ENCODE measurements around the gene CCDC169.

DNA sequence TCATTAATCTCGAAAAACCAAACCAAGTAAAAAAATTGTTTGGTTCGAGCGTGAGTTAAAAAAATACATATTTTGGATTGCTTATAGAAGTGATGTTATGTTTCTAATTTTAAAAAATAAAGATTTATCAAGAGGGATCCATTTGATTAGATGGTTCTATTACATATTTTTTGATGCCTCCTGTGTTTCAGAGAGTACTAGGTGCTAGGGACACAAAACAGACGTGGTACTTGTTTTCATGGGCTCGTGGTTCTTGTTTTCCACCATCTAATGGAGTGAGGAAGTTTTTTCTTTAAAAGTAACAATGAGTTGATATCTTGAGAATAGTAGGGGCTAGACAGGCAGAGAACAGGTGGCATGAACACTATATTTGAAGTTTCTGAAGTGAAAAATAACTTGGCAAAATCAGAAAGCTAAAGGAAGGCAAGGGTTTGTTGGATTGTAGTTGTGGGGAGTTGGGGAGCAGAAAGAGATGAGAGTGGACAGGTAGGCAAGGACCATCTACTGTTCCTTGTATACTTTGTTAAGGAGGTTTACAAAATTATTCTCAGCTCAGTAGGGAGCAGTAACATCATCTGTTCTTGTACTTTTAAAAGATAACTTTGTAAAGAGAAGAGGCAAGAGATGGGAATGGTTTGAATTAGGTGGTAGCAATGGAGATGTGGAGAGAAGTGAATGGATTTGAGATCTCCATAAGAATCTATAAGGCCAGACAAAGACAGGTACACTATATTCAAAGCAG is 186.1 kb downstream of the PDS5B start:
- RAMPAGE, total RNA, result no peak

DNA sequence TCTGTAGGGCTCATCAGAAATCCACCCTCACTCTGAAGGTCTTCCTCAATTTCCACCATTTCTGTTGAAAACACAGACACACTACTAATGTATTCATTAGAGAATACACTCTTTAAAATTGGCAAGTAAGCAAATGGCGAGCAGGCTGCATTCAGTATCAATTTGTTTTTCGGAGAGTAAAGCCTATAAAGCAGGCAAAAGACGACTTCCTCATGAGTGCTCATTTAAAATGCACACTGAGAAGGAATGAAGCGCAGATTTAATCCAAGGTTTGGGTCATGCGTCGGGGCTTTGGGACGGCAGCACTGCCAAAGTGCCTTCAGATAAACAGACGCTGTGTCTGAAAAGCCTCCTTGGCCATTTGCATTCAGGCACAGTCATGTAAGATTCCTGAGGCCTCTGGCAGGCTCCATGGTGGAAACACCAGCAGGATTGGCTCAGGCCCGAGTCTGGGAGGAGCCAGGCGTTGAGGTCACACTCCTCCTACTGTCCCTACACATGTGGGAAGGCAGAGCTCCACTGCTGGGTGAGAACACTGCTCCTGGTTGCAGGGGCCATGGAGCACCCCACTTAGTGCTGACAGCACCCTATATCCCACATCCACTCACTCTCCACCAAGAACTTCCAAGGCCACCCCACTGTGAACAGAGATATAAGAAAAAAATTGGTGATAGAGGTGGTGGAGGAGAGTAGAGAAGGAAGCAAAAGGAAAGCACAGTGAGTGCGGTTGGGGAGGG is 113.4 kb upstream of the KL start:
- RAMPAGE, total RNA, result no peak

DNA sequence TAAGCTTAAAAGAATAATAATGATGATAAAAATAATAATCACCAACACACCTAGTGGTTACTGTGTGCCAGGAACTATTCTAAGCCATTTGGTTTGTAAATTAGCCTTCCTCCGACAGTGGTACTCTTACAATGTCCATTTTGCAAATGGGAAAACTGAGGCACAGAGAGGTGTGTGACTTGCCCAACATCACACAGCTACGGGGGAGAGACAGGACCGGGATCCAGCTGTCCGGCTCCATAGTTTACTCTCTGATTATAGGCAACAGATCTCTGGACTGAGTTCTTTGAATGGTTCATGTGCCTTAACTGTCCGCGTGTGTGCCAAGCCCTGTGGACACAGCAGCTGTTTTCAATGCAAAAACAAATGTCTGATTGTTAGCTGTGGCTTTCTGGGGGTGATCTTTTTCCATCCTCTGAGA is 94.0 kb downstream of the KL start:
- RAMPAGE, total RNA, result no peak

DNA sequence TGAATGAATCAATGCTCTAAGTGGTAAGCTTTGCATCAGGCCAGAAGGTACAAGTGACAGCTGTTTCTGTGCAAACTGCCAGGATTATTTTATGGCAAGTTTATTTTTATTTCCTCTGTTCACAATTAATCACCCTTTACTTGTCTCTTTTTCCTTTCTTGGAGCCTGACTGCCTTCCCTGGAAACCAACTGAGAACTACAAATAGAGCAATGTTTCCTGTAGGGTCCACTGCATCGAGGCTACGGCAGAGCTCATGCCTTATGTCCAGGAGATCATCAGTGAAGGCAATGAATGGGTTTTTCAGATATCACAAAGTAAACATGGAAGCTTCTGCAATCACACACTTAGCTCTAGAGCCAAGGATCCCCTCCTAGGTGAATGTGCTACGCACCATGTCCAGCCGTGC is 110.8 kb downstream of the KL start:
- RAMPAGE, total RNA, result no peak

DNA sequence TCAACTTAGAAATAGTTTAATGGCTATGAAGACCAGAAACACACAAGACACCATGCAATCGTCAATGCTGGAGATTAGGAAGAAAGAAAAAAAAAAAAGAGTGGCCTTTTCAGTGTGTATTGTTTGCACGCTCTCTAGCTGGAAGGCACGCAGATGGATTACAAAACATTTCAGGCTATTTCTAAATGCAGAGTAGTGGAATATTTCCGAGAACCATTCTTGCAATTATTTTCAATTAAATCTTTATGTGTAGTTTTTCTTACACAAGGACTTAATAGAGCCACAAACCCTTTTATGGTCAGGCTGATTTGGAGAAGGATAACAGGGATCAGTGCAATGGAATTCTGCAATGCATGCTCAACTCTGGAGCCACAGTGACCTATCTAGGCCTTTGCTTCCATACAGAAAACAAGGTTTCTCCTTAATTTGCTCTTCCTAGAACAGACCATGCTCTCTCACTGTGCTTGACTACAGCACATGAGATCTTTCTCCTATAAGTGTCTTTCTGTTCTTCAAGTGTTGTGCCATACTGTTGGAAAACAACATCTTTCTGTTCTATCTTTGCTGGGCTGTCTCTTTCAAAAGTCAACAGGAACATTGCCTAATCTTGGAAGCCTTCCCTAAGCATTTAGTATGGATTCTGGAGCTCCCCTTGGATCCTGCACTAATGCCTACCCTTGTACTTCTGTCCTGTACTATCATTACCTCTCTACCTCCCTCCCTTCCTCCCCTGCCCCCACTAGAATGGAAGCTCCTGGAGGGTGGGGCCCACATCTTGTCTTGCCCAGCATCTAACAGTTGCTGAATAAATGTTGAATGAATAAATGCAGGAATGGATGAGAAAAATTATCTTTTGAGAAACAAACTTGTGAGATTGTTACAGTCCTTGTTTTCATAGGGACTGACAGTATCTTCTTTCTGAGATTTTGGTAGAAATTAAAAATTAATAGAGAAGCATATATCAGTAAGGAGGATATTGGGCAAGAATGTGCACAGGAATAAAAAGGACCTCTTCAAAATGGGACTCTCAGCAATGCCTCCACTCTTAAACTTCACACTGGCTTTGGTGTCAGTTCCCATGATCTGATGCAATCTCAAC is 26.8 kb downstream of the STARD13 start:
- RAMPAGE, total RNA, result no peak

DNA sequence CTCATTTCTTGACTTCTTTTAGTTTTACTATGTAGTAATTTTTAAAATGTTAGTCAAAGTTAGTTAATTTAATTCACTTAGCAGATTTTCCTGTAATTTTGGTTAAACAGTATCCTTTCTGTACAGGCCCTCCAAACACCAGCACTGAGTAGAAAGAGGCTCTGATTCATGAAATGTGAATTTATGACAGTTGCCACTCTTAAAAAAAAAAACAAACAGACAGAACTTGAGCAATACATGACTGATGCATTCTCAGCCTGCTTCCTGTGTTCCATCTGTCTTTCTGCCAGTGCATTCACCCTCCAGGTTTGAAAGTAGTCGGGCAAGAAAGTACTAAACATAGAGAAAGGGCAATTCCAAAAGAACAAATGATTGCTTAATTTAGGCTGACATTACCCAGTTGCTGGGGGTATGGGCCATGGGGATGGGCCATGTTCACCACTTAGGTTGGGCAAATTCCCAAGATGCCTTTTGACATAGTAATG is 5.7 kb downstream of the STARD13 start:
- RAMPAGE, total RNA, result no peak

DNA sequence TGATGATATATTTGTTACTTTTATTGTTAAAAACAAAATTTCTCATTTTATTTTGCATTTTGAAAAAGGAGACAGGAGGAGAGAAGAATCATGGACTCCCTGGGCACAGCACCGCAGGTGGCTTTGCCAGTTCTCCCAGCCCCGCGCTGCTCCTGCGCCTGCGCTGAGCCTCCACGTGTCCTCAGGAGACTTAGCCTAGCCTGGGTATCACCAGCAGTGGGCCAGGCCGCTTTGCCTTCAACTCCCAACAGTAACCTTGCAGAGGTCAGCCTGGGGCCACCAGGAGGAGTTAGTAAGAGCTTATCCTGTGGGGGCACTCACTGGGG is 207.6 kb upstream of the RFC3 start:
- RAMPAGE, total RNA, result no peak

GRCh38 chr13:33743925-33744499 is 73.9 kb upstream of the RFC3 start:
- RAMPAGE, total RNA, result no peak

GRCh38 chr13:33745394-33745893 is 72.5 kb upstream of the RFC3 start:
- RAMPAGE, total RNA, result no peak

- RAMPAGE, total RNA, result no peak
Observed at GRCh38 chr13:34153303-34153882, 335.4 kb downstream of the RFC3 start.

- RAMPAGE, total RNA, result no peak
Observed at GRCh38 chr13:34201700-34202073, 383.7 kb downstream of the RFC3 start.

DNA sequence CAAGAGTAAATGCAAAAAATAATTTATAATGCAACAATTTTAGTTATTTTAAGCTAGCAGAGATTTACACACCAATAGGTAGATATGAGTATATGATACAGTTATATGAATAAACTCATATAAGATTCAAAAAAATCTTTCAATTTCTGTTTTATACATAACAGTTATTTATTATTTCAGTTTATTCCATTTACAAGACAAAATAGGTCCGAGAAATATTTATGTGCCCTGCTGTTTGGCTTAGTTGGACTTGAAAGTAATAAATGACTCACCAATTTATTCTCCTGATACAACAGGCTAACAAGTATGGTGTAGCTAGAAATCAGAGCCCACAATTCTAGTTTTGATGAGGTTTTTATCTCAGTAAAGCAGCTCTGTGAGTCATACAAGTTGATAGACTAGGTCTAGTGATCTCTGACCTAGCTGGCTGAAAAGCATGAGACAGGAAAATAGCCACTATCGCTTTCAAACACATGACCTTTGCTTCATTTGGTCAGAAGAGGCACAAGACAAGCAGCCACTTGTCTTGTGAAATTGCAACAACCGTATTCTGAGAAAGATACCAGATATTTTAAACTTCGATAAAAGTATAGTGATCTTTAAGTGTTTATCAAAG is 126.9 kb downstream of the MAB21L1 start:
- RAMPAGE, total RNA, result no peak

DNA sequence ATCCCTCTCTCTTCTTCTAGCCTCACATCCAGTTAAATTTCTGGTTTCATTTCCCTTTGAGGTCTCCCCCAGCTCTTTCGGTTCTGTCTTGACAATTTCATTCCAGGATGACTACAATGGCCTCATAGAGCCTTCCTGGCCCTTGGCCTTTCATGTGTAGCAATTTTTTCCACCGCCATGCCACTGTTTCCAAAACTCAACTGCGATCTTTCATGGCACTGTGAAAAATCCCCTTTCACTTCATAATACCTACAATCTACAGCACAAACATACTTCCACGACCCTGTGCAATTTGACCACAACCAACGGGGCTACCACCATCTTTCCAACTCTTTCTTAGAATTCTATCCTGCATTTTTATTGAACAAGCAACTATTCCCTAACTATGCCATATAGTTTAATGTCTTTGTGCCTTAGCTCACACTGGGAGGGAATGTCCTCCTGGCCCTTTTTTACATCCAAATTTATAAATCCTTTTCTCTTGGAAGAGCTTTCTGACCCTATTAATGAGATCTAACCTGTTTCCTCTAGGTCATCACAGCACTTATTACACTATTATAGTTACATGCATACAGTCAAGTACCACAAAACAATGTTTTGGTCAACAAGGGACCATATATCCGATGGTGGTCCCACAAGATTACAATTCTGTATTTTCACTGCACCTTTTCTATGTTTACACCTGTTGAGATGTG is 268.7 kb downstream of the DCLK1 start:
- RAMPAGE, total RNA, result no peak

DNA sequence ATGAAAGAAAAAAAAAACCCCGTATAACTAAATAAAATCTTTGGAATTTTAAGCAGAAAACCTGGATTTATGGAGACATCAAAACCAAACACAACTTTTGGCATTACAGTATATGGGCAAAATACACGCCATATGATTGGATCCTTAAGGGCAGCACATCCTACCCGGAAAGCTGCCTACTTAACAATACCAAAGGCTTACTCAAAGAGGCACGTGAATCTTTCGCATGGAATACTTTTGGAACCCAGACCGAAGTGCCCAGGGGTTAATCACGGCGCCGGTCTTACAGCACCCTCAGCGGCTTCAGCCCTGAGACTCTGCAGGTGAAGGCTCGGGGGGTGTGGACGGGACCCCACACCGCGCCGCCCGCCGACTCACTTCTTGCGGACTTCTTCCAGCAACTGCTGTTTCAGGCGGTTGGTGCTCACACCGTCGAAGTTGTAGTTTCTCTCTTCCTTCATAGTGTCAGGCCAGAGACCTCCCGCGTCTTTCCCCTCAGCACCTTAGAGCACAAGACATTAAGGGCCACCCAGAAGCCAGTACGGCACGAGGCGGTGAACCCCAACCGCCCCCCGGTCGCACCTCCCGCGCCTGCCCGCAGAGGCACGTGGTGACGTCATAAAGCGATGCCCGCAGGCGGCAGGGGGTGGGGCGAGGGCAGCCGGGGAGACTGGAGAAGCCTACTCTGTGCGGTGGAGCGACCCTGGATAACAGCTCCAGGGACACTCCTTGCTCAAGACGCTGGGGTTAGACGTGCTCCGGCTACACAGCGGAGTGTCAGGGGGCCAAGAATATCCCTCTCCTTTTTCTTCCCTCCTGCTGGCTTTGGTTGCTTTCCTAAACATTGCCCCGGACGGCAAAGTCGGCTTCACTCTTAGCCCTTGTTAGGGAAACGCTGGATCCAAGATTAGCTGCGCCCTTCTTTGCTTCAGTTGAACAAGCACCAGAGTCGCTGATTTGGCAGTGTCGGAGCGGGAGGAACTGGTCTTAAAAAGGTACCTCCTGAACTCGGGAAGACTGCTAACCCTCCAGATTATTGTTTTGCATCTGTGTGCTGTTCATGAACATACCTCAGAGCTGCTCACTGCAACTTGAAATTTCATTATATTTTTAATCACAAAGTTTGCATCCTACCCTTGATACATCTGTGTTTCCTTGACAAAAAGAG is at the start of gene CCDC169:
CCDC169 (minus strand) TSS at position 556 of the 1,168 bp plus-strand sequence.
- RAMPAGE, total RNA, result no peak

DNA sequence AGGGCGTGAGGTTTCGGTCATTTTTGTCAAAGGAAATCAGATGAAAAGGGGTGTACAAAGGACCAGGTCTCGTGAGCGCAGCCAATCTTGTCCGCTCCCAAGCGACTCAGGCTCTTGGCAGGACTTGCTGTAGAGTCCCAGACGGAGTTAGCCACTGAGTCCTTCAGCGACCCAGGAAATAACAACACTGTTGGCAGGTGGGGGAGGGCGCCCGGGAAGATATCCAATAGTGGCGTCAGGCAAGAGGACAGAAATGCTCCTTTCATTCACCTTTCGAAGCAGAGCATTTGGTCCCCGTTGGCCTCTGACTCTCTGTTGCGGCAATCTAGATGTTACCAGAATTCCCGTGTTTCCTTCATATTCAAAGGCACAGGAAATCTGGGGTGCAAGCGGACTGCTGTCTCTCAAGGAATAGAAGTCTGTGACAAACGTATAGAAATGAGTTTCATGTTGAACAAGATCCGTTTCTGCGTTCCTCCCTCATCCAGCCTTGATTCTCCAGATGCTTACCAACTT is 1.7 kb upstream of the CCNA1 start:
- RAMPAGE, total RNA, result no peak

DNA sequence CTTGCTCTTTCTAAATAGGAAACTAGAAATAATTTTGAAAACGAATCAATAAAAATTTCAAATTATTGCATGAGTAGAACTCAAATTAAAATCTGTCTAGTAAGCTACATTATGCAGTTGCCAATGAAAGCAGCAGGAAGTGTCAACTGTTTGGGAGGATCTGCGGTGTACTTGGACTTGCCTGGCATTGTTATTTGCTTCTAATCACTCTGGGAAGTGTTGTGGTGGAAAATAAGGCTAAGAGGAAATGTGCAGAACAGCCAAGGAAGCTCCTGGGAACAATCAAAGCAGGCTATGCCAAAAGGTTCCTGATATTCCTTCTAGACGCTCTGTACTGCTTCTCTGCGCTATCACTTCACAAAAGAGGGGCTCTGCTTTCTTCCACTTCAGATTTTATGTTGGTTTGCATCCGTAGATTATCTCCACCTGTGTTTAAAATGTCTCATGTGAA is 182.6 kb upstream of the CSNK1A1L start:
- RAMPAGE, total RNA, result no peak

- RAMPAGE, total RNA, result no peak
Observed at GRCh38 chr13:39036275-39036730, 1.6 kb downstream of the PROSER1 start.

- RAMPAGE, total RNA, result no peak
Observed at GRCh38 chr13:39257483-39258159, 219.4 kb downstream of the NHLRC3 start.

- RAMPAGE, total RNA, result no peak
Observed at GRCh38 chr13:39417520-39418029, 185.4 kb downstream of the LHFPL6 start.

DNA sequence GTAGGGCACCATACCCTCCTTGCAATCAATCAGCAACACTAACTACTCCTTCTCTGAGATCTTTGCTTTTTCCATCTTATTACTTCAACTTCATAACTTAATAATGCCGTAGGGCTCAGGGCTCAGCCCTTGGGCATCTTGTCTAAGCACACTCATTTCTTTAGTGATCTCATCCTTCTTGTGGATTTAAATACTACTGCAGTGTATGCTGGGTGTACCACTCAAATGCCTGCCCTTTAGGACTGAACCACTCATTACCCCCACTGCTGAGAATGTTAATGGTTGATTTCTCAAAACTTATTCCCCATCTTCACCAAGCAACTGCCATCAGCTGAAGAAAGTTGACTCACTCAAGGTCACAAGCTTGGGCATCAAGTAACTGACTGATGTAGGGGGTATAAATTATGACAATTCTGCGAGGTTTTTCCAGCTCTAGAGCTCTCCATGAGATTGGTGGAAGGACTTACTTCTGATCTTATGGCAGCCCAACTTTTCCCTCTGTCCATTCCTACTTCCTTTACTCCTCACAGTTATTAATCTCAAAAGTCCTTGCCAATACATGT is 173.0 kb downstream of the LHFPL6 start:
- RAMPAGE, total RNA, result no peak

All from foreskin keratinocyte (primary cell).